Glomerular endothelial cell (primary cell): Measurements from ENCODE around the genes KLHL17, RNF223 and TNFRSF18.

DNA sequence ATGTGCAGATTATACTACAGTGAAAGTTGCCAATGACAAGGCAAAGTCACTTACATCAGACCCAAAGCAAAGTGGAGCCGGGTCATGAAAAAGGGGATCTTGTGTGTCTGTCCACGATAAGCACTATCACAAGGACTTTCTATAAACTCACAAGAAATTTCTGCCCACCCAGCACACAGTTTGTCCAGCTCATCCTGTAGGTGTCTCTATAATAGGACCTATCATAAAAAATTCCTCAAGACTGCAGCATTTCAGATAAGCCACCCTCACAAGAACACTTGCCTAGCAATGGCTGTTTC lies 50.3 kb downstream of the OR4F5 start:
- RAMPAGE, long total RNA = no peak

- RAMPAGE, long total RNA = no peak
These were observed 103.5 kb upstream of the OR4F16 start for GRCh38 chr1:789843-790419.

GRCh38 chr1:793643-794046 lies 107.2 kb upstream of the OR4F16 start:
- RAMPAGE, long total RNA = no peak

GRCh38 chr1:819919-820722 lies 103.6 kb upstream of the SAMD11 start:
- RAMPAGE, long total RNA = no peak

DNA sequence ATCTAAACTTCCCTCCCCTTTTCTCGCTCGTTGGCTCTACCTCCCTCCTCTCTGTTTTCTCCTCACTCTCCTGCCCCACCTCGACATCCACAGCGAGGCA lies 97.1 kb upstream of the SAMD11 start:
- RAMPAGE, long total RNA = no peak

GRCh38 chr1:845640-846141 lies 78.0 kb upstream of the SAMD11 start:
- RAMPAGE, long total RNA = no peak

DNA sequence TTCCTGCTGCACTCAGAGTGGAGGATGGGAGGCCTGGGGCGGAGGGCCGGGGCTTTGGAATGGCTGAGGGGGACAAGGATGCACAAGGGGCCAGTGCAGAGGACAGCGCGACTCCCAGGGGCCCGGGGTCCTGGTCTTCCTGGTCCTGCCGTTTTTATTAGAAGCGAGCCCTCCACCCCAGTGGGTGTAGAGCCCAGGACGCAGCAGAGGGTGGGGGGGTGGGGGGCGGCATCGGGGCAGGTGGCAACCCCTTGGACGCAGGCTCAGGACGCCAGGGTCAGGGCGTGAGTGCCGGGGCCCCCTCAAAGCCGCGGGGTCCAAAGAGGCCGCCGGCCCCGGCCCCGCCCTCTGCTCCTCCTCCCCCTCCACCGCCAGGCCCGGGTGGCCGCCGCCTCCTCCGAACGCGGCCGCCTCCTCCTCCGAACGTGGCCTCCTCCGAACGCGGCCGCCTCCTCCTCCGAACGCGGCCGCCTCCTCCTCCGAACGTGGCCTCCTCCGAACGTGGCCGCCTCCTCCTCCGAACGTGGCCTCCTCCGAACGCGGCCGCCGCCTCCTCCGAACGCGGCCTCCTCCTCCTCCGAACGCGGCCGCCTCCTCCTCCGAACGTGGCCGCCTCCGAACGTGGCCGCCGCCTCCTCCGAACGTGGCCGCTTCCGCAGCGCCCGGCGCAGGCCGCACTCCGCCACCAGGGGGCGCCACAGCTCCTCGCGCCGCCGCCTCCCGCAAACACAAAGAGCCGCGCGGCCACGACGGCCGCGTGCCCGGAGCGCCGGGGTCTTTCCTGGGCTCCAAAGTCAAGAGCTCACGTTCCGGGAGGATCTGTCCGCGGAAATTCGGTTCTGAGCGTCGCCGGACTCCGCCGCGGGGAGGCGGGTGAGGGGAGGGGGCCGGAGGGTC lies 19.4 kb upstream of the SAMD11 start:
- RAMPAGE, long total RNA = no peak

DNA sequence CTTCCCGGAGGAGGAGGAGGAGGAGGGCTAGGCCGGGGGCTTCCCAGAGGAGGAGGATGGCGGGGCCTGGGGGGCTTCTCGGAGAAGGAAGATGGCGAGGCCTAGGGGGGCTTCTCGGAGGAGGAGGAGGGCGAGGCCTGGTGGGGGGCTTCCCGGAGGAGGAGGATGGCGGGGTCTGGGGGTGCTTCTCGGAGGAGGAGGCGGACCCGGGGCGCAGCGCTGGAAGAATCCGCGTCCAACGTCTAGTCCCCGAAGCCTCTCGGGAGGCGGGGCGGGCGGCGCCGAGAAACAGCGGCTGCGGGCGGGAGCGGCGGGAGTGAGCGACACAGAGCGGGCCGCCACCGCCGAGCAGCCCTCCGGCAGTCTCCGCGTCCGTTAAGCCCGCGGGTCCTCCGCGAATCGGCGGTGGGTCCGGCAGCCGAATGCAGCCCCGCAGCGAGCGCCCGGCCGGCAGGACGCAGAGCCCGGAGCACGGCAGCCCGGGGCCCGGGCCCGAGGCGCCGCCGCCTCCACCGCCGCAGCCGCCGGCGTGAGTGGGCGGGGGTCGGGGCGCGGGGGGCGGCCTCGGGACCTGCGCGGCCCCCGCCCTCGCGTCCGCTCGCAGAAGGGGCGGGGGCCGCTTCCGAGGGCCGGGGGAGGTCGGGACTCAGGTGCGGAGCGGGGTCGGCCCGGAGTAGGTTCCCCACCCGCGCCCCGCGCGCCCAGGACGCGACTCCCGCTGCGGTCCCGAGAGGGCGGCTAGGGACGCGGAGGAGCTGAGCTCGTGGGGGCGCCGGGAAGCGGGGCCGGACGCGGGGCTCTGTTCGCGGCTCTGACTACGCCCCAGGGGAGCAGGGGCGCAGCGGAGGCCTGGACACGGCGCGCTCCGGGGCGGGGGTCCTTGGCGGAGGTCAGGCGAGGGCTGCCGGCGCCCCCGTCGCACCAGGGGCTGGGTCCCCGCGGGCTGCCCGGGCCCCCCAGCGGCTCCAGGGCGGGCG lies at the start of gene KLHL17:
Gene KLHL17, plus strand, starts transcription at position 313 of the 977 bp plus-strand sequence.
- RAMPAGE, long total RNA = no peak

- RAMPAGE, long total RNA = no peak
These were observed 664 bp downstream of the AGRN start for GRCh38 chr1:1020472-1021095.

DNA sequence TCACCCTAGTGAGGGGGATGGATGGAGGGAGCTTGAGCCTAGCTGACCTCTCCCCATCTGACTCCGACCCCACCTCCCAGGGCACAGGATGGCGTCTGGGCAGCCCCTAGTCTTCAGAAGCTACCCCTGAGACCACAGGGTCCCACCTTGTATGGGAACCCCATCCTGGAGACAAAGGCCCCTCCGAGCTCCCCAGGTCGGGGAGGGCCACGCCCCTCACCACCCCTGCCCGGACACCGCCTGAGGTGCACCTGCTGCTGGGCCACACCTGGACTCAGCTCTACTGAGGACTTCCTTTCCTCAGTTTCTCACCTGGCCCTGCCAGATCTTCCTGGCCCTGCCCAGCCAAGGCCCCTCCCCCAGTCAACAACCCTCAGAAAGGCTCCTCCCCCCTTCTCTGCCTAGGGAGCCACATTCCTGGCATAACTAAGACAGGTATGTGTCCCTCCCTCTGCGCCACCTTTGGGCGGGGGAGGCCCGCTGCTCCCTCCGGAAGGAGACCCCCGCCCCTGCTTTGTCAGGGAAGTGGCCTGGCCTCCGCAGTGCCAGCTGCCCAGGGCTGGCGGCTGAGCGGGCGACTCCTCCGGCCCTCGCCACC lies 4.6 kb downstream of the AGRN start:
- RAMPAGE, long total RNA = no peak

DNA sequence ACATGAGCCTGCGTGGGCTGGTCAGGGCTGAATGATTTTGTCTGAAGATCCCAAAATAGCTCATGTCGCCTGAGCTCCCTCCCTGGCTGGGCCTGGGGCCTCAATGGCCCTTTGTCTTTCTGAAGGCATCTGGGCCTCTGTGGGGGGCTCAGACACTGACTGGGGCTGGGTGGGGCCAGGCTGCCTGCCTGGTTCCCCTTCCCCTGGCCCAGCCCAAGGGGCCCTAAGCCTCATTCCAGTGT lies 11.4 kb downstream of the AGRN start:
- RAMPAGE, long total RNA = no peak

DNA sequence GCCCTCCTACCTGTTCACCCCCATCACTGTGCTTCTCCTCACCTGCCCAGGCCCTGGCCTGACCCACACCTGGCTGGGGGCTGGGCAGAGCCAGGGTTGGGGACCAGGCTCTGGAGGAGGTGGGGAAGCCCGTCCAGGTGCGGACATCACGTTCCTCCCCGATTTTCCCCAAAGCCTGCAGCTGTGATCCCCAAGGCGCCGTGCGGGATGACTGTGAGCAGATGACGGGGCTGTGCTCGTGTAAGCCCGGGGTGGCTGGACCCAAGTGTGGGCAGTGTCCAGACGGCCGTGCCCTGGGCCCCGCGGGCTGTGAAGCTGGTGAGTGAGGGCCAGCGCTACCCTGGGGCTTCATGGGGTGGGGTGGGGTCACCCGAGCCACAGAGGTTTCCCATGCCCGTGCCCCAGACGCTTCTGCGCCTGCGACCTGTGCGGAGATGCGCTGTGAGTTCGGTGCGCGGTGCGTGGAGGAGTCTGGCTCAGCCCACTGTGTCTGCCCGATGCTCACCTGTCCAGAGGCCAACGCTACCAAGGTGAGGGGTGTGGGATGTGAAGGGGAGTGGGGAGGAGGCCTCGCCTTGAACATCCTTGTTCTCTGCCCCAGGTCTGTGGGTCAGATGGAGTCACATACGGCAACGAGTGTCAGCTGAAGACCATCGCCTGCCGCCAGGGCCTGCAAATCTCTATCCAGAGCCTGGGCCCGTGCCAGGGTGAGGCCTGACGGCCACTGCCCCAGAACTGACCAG lies 25.8 kb downstream of the AGRN start:
- RAMPAGE, long total RNA = no peak

DNA sequence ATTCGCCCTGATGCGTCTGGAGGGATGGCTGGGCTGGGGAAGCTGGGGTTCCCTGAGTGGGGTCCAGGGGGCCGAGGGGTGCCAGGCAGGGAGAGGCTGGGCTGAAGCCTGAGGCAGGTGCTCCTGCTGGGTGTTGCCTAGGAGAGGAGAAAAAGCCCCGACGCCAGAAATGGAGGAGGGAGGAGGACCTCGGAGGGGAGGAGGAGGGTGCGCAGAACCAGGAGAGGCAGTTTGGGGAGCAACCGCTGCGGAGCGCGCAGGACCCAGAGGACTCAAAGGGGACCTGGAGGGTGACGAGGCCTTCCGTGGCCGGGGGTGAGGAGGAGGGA lies 15.3 kb downstream of the RNF223 start:
- RAMPAGE, long total RNA = no peak

- RAMPAGE, long total RNA = no peak
These were observed 12.1 kb downstream of the RNF223 start for GRCh38 chr1:1061875-1062482.

DNA sequence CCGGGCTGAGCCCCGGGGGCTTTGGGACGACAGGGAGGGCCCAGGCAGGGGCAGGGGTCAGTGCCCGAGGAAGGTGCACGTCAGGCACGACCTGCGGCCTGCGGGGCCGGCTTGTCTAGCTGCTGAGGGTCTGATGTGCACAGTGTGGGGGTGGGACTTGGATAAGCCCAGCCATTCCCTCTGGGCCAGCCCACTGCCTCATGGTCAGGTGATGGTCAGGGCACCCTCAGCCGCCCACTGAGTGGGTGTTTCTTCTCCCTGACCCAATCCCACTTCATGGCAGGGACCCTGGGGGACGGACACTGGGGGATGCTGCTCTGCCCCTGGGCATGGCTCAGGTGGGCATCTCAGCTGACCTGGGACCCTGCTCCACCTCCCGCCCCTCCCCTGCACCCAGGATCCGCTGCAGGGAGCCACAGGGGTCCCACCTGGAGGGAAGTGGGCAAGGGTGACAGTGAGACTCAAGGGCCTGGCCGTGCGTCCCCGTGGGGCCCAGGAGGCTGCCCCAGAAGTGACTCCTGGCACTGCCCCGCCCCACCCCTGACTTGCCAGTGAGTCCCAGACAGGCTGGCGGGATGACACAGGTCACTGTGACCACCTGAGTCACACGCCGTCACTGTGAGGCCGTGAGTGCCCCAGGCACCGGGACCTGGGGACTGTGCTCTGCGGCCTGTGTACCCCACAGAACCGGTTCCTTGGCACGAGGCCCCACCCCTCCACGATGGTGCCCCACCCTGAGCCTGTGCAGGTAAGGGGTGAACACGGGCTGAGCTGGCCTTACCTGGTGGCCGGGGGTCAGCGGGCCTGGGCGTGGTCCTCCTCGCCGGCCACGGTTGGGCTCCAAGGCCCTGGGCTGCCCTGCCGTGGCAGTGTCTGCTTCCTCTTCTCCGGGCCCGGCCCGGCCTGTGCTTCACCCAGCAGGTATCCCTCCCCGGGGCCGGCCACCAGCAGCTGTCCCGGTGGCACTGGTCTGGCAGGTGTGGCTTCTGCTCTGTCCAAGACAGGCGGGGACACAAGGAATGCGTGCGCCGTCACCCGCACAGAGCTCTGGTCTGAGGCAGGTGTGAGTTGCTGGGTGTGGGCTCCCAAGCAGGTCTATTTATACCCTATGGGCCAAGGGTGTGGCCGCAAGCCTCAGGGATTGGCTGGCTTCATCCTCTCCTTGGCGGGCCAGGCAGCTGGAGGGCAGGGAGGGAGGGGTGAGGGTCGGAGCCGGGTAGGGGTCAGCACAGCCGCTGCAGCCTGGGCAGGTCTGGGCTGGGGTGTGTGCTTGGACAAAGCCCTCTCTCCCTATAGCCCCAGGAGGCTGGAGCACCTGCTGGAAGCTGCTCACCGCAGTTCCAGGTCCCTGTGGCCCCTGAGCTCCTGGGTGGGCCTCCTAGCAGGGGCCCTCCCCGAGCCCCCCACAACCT lies at the start of gene RNF223:
Gene RNF223, minus strand, starts transcription at position 1,072 of the 1,412 bp plus-strand sequence.
- RAMPAGE, long total RNA = no peak

GRCh38 chr1:1099139-1100245 lies 16.4 kb downstream of the C1orf159 start:
- RAMPAGE, long total RNA = no peak

DNA sequence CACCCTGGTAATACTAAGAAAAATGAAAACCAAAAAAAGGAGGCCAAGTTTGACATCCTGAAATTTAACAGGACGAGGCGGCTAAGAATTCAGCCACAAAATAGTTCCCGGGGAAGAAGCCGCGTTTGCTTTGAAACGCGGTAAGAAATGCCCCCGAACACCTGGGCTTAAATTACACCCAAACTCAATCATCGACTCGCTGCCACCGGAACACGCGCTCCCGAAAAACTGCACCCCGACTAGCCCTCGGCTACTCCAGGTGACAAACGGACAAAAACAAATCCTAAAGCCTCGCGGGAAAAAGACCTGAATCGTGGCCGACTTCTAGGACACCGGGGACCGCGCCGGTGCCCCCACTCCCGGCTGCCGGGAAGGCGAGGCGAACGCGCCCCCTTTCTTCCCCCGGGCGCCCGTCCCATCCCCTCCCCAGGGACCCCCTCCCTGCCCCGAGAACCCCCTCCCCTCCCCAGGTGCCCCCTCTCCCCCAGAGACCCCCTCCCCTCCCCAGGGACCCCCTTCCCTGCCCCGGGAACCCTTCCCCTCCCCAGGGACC lies 750 bp downstream of the C1orf159 start:
- RAMPAGE, long total RNA = no peak

- RAMPAGE, long total RNA = no peak
These were observed 7.3 kb upstream of the TTLL10 start for GRCh38 chr1:1166294-1166843.

GRCh38 chr1:1206482-1207017 lies at the start of gene TNFRSF18:
Gene TNFRSF18, minus strand, starts transcription at chr1:1206592.
- RAMPAGE, long total RNA = no peak

- RAMPAGE, long total RNA = no peak
These were observed 2.8 kb upstream of the TNFRSF4 start for GRCh38 chr1:1216330-1217517.